ENCODE results near the genes PON1 and DLX5.

GRCh38 chr7:94417559-94417917 lies 22.8 kb downstream of the COL1A2 start:
- RRBS, result no CpG with 5 or more reads among the region's 1 CpG

GRCh38 chr7:94429109-94429520 lies 34.4 kb downstream of the COL1A2 start:
- RRBS, result no CpG with 5 or more reads among the region's 1 CpG

DNA sequence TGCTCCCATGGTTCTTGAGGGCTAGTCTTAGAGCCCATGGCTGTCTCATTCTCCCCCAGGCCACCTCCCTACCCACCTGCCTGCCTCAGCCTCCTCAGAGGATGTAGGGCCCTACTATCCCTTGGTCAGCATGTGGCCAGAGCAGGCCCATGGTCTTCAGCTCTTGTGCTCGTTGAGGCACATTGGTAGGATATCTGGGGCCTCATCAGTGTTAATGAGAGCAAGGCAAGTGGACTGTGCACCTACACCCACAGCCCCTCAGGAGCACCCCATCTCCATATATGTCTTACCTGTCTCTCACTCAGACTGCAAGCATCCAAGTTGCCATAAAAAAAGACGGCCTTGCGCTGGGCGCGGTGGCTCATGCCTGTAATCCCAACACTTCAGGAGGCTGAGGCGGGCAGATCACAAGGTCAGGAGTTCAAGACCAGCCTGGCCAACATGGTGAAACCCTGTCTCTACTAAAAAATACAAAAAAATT lies 72.2 kb upstream of the PPP1R9A start:
- RRBS, result no CpG with 5 or more reads among the region's 6 CpGs

- RRBS, result no CpG with 5 or more reads among the region's 3 CpGs
These were observed 1.5 kb downstream of the PPP1R9A start for GRCh38 chr7:94908977-94909280.

DNA sequence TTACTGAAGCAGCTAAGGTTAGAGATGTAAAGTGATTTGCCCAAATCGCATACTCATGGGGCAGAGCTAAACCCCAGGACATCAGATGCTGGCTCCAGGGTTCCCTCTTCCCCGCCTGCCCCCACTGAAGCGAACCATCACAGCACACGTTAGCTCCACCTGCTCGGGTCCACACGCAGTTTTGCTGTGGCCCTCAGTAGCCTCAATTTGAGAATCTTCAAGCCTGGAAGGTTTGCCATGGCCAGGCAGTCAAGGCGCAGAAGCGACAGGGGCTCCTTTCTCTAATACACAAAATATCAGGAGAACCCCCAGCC lies 619 bp downstream of the PON1 start:
- RRBS, result no CpG with 5 or more reads among the region's 8 CpGs

DNA sequence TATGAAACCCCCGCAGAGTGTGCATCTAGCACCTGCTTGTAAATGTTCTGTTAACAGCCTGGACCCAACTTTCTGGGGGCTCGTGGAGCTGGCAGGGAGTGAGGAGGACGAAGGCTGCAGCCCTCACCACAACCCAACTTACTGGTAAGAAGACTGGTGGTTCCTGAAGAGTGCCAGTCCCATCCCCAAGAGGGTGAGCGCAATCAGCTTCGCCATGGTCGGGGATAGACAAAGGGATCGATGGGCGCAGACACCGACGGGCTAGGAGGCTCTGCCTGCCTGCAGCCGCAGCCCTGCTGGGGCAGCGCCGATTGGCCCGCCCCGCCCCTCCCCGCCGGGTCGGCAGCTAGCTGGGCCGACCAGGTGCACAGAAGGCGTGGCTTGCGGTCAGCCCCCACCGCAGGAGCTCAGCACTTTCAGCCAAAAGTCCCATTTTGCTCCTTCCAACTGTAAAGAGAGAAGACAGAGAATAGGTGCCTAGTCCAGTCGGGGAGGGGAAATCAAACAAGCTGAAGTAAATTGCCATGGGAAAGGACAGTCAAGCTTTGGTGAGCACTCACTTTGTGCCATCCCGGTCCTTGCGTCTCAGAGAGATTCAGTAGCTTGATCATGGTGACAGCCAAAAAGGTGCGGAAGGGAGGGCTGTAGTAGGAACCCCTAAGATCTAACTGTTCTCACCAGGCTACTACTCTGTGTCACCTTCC lies at the start of gene PON1:
TSS of gene PON1 (minus strand) at position 273 of the 704 bp plus-strand sequence.
- RRBS, result no CpG with 5 or more reads among the region's 26 CpGs

DNA sequence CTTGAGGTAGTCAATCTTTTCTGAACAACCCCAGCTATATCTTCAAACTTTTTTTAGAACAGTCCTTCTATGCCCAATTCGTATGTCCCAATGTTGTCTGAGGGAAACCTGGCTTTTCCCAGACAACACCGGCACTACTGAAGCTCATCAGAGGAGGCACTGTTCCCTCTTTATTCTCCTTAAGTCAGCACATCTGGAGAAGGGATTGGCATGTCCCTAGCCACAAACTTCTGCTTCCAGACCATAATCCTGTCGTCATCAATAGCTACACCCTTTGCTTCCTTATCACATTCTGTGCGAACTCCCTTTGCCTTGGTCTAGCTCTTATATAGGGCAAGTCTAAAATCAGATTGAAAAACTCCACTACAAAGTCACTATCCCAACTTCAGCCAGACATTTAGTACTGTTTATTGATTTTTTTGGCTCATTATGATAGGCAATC lies 22.8 kb downstream of the PON3 start:
- RRBS, result no CpG with 5 or more reads among the region's 4 CpGs

- RRBS, result no CpG with 5 or more reads among the region's 7 CpGs
These were observed 1.8 kb upstream of the PON3 start for GRCh38 chr7:95397824-95398607.

GRCh38 chr7:95399802-95400540 lies 3.8 kb upstream of the PON3 start:
- RRBS, result no CpG with 5 or more reads among the region's 4 CpGs

GRCh38 chr7:95546391-95547200 lies 49.7 kb downstream of the PDK4 start:
- RRBS, result no CpG with 5 or more reads among the region's 7 CpGs

GRCh38 chr7:95606045-95606277 lies 9.6 kb upstream of the PDK4 start:
- RRBS, result no CpG with 5 or more reads among the region's 5 CpGs

- RRBS, result no CpG with 5 or more reads among the region's 7 CpGs
These were observed 83.4 kb upstream of the DYNC1I1 start for GRCh38 chr7:95688906-95689478.

DNA sequence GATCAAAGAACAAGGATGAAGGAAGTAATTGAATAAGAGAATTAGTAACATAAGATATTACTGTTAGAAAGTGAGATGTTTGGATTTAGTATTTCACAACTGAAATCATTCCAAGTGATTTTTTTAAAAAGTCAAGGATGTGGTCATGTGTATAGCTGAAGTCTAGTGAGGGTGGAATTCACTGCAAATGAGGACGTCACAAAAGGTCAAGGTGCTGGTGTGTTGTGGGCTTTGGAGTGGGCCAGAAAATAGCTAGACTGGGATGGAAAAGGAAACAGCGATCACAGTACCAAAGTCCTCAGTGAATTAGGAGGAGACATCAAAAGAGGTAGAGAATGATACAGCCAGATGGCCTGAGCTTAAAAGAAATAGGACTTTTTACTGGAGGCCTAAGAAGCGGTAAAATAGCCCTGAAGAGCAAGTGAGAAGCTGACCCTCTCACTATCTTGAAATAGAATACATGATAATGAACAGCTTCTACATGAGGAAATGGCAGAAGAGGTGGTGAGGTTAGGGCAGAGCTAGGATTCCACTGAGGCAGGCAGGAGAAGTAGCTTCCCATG lies 272.9 kb downstream of the DYNC1I1 start:
- RRBS, result no CpG with 5 or more reads among the region's 3 CpGs

- RRBS, result no CpG with 5 or more reads among the region's 8 CpGs
These were observed 83.3 kb downstream of the SLC25A13 start for GRCh38 chr7:96238529-96239026.

- RRBS, result no CpG with 5 or more reads among the region's 2 CpGs
These were observed 79.4 kb upstream of the SLC25A13 start for GRCh38 chr7:96401245-96401679.

DNA sequence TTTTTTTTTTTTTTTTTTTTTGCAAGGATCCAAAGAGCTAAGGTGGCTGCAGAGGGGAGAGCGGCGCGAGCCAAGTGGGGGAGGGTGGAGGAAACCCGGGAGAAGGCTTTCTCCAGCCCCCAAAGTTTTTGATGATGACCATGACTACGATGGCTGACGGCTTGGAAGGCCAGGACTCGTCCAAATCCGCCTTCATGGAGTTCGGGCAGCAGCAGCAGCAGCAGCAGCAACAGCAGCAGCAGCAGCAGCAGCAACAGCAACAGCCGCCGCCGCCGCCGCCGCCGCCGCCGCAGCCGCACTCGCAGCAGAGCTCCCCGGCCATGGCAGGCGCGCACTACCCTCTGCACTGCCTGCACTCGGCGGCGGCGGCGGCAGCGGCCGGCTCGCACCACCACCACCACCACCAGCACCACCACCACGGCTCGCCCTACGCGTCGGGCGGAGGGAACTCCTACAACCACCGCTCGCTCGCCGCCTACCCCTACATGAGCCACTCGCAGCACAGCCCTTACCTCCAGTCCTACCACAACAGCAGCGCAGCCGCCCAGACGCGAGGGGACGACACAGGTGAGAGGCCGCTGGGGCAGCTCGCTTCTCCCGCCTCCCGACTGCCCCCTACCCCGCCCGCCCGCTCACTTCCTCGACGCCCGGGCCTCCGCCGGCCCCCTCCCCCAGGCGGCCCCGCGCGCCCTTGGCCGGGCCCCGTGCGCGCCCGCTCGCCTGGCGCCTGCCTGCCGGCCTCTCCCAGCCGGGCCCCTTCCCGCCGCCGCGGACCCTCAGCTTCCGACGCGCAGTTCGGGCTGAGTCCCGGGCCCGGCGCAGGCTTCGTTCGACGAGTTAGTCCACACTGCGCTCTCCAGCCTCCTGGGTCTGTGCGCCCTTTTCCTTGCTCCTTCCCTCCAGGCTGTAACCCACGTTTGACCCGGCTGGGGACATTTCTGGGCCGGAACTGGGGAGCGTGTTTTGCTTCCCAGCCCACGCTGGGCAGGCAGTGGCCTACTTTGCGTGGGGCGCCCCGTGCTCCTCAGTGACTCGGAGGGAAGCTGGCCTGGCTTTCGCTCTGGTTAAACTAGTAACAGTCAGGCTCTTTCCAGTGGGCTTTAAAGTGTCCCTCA lies 851 bp downstream of the DLX6 start:
- RRBS, result 5% methylated on average over 40 of the region's 98 CpGs

- RRBS, result 23% methylated on average over 17 of the region's 55 CpGs
These were observed 7.8 kb downstream of the DLX5 start for GRCh38 chr7:97016591-97017452.

DNA sequence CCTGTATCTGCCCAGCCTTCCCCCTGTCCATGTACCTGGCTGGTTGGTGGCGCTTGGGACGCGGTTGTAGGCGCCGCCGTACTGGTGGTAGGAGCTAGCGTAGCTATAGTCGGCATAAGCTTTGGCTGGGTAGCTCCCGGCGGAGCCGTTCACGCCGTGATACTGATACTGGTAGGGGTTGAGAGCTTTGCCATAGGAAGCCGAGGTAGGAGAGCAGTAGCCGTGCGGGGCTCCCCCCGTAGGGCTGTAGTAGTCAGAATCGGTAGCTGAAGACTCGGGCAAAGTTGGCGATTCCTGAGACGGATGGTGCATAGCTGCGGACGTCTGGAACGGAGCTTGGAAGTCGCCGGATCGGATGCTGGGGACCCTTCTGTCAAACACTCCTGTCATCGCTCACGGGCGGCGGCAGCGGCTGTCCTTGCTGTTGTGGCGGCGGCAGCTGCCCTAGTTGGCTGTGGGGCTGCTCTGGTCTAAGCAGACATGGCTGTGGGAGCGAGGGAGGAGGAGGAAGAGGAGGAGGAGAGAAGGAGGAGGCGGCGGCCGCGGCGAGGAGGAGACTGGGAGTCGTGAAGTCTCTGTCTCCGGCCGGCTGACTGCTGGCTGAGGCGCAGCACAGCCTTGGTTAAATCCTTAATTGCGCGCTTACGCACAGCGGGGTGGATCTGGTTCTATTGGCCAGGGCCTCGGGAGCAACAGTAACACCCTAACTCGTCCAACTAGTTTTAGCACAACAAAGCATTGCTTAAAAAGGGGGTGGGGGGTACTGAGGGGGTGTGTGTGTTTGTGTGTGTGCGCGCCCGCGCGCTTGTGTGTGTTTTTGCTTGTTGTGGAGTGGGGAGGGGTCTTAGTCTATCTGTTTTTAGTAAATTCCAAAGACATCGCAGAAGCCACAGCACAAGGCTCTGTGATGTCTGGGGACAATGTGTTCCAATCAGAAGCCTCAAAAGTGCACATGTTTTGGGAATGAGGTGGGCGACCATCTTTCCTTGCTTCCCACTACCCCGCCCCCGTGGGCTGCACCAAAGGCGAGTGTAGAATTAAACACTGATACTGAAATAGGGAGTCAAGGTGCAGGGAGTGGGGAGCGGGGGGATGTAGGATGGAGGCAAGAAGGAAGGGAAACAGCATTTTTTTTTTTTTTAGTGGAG lies at the start of gene DLX5:
TSS of gene DLX5 (minus strand) at position 598 of the 1,148 bp plus-strand sequence.
- RRBS, result no CpG with 5 or more reads among the region's 61 CpGs

- RRBS, result no CpG with 5 or more reads among the region's 15 CpGs
These were observed 1.1 kb downstream of the SDHAF3 start for GRCh38 chr7:97118349-97119278.

DNA sequence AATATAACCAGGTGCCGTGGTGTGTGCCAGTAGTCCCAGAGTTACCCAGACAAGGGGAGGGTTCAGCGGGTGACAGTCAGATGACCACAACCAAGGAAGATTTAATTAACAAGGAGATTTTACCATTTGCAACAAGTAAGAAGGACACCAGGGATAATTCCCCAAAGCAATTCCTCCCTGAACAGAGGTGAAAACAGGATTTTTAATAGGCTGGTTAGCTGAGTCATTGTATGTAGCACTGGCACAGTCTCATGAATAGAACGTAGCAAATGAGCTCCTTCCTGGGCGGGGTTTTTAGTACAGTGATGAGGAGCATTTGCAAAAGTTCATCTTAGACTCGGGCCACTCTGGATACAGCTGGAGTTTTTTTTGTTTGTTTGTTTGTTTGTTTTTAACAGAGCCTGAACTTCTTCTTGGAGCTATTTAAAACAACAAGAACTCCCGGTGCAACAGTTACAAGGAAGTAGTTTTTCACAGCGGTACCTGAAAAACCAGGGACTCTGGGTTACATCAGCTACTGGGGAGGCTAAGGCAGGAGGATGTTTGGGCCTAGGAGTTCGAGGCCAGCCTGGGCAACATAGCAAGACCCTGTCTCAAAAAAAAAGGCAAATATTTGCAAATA lies 39.0 kb downstream of the TAC1 start:
- RRBS, result no CpG with 5 or more reads among the region's 8 CpGs